Monocyte (primary cell): ENCODE results near the genes DAPK2 and PPIB.

GRCh38 chr15:63355410-63355696, 26.3 kb downstream of the CA12 start:
- PRO-cap, 2 experiments = no peak in any of the 2 experiments

- PRO-cap, 2 experiments = peak in 2 of 2 experiments; most common plus-strand start chr15:63498039 (in 1); most common minus-strand start chr15:63498177 (in 2)
These were observed 6.6 kb upstream of the USP3 start for GRCh38 chr15:63497440-63498602.

DNA sequence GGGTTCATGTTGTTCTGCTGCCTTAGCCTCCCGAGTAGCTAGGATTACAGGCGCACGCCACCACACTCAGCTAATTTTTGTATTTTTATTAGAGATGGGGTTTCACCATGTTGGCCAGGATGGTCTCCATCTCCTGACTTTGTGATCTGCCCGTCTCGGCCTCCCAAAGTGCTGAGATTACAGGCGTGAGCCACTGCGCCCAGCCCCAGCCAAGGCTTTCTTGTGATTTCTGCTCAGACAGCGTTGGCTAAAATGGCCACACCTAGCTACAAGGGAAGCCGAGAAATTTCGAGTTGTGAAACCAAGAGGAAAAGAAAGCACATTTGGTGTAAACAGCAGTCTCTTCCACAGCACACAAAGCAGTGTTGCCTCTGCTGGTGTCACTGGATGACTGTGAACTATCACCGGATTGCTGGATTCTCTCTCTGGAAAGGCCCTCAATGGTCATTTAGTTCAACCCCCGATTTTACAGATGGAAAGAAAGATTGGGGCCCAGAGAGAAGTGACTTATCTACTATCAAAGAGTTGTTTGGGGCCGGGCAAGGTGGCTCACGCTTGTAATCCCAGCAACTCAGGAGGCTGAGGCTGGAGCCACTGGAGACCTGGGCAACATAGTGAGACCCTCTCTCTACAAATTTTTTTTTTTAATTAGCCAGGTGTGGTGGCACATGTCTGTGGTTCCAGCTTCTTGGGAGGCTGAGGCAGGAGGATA, 5.5 kb upstream of the USP3 start:
- PRO-cap, 2 experiments = peak in 2 of 2 experiments; most common plus-strand start position 362 of the sequence (in 2); most common minus-strand start position 222 of the sequence (in 2)

GRCh38 chr15:63501225-63501848, 3.1 kb upstream of the USP3 start:
- PRO-cap, 2 experiments = no peak in any of the 2 experiments

DNA sequence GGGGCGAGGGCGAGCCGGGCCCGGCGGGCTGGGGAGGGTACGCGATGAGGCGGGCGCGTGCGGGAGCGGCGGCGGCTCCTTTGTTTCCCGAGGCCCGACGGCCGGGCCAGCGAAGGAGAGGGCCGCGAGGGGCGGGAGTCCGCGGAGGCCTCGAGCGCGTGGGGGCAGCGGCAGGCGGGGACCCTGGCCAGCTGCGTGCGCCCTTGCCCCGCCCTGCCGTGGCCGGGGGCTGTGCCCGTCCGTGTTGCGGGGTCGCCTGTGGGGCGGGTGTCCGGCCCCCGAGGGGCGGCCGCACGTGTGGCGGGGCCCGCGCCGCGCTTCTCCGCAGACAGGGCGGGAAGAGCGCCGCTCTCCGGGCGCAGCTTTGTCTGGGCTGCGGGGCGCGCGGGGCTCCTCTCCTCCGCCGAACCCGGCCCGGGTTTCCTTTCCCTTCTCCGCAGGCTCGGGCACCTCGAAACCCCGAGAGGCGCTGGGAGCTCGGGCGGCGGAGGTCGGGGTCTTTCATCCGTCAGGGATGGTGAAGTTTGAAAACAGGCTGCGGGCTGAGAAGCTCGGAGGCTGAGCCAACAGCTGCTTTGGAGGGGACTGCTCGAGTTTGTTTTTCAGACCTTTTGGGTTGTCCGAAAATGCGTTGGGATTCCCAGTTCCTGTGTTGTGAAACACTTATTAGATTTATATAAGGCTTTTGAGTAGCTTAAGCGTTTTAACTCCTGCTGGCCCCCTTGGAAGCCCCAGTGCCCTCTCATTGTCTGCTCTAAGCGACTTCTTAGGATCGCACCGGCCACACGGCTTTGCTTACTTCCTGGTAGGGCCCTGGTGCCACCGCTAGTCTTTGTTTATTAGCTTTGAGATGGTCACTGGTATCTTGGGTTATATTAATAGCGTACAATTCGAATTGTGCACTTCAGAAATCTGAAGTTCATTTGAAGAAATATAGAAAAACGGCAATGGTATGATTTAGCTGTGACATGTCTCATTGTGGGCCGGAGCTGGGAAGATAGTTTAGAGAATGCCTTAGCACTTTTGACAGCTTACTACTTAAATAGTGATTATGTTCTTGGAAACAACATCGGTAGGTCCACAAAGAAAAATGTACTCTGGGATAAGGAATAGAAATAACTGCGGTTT, 903 bp downstream of the USP3 start:
- PRO-cap, 2 experiments = peak in 2 of 2 experiments; most common plus-strand start position 325 of the sequence (in 1); most common minus-strand start position 111 of the sequence (in 2)

GRCh38 chr15:63596027-63596424, 1.2 kb upstream of the FBXL22 start:
- PRO-cap, 2 experiments = peak in 2 of 2 experiments; most common plus-strand start chr15:63596256 (in 1)

DNA sequence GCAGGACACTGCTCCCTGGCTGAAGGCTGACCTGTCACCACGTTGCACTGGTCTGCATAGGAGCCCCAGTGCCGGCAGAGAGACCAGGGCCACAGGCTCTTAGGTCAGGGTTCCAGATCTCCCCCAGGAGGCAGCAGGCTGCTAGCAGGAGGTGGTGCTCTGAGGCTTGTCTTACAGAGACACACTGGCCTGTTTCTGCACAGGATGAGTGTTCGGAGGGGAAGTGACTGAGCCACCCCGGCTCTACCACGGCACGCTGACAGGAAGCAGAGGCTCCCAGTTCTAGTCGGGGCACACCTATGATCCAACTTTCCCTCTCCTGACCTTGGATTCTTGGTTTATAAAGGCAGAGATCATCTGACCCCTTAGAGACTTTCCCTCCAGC, 8.6 kb downstream of the FBXL22 start:
- PRO-cap, 2 experiments = peak in 1 of 2 experiments; most common minus-strand start position 317 of the sequence (in 1)

DNA sequence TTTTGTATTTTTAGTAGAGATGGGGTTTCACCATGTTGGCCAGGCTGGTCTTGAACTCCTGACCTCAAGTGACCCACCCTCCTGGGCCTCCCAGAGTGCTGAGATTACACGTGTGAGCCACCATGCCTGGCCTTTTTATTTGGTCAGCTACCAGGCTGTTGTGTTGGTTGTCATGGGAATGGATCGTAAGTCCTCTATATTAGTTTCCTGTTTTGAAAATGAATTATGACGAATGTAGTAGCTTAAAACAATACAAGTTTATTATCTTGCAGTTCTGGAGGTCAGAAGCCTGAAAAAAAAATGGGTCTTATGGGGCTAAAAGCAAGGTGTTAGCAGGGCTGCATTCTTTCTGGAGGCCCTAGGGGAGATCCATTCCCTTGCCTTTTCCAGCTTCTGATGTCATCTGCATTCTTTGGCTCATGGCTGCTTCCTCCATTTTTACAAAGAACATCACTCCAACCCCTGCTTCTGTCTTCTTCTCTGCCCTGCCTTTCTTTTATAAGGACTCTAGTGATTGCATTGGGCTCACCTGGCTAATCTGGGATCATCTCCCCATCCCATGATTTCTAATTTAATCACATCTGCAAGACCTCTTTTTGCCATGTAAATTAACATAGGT, 25.2 kb upstream of the HERC1 start:
- PRO-cap, 2 experiments = no peak in any of the 2 experiments

- PRO-cap, 2 experiments = no peak in any of the 2 experiments
These were observed 100.2 kb downstream of the DAPK2 start for GRCh38 chr15:63945614-63946937.

- PRO-cap, 2 experiments = no peak in any of the 2 experiments
These were observed 74.9 kb downstream of the DAPK2 start for GRCh38 chr15:63971288-63971951.

DNA sequence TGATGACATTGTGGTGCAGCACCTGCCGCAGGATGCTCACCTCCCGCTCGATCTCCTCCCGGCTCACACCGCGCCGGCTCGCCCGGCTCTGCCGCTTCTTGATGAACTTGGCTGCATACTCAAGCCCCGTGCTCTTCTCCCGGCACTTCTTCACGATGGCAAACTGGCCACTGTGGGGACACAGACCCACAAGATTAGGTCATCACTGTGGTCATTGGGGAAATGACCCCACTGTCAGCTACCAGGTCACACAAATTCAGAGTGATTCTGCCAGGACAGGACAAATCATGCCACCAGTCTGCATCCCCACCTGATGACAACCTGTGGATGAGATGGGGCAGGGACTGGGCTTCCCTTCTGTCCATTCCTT, 62.7 kb downstream of the DAPK2 start:
- PRO-cap, 2 experiments = no peak in any of the 2 experiments

- PRO-cap, 2 experiments = no peak in any of the 2 experiments
These were observed 26.5 kb downstream of the DAPK2 start for GRCh38 chr15:64019625-64020405.

DNA sequence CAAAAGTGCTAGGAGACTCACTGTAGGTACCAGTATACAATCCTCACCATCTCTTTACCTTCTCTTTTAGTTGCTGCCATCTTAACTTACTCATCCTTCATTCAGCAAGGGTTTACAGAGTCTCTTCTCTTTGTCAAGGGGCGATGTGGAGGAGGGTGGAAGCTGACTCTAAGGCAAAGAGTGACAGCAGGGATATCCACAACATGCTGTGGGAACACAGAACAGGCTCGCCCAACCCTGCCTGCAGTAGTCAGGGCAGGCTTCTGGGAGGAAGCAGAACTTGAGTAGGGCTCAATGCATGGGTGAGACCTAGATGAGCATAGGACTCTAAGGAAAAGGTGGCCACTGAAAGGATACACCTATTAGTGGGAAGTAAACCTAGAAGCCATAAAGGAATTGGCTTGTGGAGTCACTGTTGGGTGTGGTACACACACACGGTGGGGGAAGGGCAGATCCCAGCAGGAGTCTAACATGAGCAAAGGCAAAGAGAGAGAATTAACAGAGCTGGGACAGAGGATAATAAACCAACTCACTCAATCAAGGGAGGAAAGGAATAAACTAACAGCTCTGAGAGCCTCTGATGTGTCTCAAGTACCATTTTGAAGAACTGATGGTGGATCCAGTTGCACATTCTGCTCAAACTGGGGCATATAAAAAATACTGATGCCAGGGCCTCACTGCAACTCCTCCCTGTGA, 23.1 kb downstream of the DAPK2 start:
- PRO-cap, 2 experiments = no peak in any of the 2 experiments

- PRO-cap, 2 experiments = peak in 2 of 2 experiments; most common plus-strand start chr15:64046309 (in 2); most common minus-strand start chr15:64046237 (in 1)
These were observed at the start of gene DAPK2 for GRCh38 chr15:64045686-64046945. TSS of gene DAPK2 (minus strand) at chr15:64046485.

DNA sequence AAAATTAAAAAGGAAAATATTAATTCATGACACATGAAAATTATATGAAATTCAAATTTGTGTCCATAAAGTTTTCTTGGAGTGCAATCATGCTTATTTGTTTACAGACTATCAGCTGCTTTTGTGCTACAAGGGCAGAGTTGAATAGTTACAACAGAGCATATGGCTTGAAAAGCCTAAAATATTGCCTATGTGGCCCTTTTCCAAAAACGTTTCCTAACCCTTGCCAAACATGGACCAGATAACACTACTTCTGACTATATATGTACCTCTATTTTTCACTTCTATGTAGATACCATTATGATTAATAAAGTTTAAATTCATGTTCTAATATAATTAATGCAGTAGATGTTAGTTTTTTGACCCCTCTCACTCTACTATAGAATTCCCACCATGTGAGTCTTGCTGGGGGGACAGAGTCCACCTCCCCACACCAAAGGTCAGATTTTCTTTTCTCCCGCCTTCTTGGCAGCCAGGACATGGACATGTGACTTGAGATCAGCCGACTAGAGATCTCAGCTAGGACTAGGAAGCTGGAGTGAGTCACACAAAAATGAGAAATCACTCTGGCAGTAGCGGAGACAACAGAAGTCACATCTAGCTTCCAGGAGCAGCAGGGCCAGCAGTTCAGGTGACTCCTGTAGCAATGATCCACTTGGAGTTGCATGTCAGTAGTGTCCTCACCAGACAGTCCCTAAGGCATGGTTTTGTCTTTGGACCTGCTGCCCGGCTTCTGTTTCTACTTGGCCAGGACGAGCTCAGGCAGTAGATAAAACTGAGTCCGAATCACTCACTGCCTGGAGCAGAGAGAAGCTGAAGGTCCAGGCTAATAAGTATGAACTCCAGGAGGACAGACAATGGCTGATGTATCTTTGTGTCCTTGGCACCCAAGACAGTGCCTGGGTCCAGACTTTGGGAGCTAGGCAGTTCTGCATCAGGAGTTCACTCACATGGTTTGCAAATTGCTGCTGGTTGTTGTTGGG, 22.4 kb downstream of the CIAO2A start:
- PRO-cap, 2 experiments = no peak in any of the 2 experiments

DNA sequence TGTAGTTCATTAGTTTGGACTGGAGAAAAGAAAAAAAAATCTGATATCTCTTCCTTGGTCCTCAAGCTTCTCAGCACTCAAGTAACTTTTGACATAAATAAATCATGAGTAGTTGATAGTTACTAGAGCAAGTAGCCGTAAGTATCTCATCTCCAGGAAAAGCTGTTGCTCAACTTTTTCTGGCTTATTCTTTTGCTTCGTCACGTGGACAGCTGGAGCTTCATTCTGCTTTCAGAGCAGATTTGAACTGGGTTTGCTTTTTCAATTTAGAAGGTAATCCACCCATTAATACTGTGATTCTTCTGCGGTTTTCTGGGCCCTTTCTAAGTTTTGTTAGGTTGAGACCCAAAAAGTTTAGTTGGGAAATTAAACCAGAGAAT, 9.6 kb downstream of the SNX1 start:
- PRO-cap, 2 experiments = no peak in any of the 2 experiments

DNA sequence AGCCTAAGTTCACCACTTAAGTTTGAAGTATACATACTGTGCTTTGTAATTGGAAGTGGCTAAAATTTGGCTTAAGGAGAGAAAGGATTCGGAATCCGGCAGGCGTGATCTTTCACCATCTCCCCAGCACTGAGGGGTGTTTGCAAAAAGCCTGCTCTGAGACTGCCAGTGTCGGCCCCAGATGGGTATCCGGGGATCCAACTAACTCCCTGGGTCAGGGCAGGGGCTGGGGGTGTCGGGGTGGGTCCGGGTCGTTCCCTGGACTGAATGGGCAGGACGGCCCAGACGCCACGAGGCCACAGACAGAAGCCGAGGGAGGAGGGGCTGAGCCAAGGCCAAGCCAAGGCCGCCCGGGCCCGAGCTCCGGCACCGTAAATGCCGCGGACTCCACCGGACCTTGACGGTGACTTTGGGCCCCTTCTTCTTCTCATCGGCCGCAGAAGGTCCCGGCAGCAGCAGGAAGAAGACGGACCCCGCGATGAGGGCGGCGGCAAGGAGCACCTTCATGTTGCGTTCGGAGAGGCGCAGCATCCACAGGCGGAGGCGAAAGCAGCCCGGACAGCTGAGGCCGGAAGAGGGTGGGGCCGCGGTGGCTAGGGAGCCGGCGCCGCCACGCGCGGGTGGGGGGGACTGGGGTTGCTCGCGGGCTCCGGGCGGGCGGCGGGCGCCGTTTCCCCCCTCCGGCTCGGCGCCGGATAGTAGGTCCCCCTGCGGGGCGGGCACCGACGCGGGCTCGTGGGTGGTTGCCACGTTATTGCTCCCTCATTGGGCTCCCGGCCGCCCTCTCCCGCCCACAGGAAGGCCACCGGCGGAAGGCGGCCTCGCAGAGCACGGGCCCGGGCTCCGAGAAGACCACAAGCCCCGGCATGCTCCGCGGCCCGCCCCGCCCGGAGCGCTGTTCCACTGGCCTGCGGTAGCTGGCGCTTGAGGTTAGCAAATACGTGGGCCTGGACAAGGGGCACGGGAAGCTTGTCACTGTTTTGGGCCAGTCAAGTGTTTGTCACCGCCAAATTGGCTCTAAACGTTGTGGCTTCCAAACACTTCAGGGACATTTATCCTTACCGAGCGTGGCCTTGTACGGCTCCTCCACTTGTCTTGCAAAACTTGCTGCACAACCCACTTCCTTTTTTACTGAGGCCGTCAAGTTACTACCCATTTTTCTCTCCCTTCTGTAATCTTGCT, at the start of gene PPIB:
PPIB (minus strand) TSS at position 567 of the 1,182 bp plus-strand sequence.
- PRO-cap, 2 experiments = peak in 2 of 2 experiments; most common plus-strand start position 824 of the sequence (in 1); most common minus-strand start position 535 of the sequence (in 1)

- PRO-cap, 2 experiments = no peak in any of the 2 experiments
These were observed 4.4 kb upstream of the PPIB start for GRCh38 chr15:64167148-64167777.

DNA sequence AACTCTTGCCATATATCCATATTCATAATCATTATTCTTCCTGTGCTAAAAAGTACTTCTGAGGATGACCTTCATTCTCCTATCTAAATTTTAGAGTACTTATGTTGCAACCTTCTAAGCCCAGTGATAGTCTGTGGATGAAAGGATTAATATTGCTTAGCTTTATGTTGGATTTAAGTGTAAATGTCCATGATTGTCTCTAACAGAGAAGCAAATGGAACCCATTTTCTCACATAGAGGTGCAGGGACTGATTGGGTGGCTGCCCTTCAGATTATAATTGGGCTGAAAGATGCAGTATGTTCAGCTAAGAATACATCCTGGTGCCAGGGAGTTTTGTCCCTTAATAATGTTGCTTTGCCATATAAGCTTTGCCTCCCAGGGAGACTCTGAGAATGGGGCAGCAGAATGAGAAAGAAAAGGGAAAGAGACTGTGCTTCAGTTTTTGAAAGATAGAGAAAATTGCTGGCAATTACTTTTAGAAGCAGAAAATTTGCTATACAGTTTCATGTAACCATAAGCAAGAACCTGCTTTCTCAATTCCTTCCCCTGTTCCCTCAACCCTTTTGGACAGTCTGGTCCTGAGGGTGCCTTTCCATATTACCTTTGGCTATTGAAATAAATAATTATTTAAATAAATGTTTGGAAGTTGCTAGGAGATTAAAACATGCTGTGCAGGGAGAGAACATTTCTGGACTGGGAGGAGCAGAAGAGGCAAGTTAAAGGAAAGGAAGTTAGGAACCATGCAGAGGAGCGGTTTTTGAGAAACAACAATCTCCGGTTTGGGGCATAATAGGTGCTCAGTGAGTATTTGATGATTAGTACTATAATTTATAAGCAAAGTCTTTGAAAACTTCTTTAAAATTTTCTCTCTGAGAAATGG, 41.5 kb downstream of the ZNF609 start:
- PRO-cap, 2 experiments = no peak in any of the 2 experiments

- PRO-cap, 2 experiments = no peak in any of the 2 experiments
These were observed 103.7 kb downstream of the ZNF609 start for GRCh38 chr15:64563915-64564648.